Skeletal muscle satellite cell (primary cell): Measurements from ENCODE around the gene C16orf96.

DNA sequence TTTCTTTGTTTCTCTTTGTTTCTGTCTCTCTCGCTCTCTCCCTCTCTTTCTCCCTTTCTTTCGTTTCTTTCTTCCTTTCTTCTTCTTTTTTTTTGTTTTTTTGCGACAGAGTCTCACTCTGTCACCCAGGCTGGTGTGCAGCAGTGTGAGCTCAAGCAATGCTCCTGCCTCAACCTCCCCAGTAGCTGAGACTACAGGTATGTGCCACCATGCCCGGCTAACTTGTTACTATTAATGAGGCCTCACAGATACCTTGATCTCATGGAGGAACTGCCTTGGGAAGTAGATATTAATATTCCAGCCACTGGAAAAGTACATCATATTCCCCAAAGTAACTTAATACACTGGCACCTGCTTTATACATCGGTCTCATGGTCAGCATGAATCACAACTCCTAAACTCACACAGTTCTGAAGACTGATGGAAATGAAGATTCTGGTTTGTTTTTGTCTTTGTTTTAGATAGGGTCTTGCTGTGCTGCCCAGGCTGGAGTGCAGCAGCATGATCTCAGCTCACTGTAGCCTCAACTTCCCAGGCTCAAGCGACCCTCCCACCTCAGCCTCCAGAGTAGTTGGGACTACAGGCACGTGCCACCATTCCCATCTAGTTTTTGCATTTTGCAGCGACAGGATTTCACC is 28.3 kb downstream of the ADCY9 start:
- CAGE, long polyA plus RNA: no peak

- CAGE, long polyA plus RNA: no peak
Measured at GRCh38 chr16:4093804-4094127, 22.5 kb downstream of the ADCY9 start.

DNA sequence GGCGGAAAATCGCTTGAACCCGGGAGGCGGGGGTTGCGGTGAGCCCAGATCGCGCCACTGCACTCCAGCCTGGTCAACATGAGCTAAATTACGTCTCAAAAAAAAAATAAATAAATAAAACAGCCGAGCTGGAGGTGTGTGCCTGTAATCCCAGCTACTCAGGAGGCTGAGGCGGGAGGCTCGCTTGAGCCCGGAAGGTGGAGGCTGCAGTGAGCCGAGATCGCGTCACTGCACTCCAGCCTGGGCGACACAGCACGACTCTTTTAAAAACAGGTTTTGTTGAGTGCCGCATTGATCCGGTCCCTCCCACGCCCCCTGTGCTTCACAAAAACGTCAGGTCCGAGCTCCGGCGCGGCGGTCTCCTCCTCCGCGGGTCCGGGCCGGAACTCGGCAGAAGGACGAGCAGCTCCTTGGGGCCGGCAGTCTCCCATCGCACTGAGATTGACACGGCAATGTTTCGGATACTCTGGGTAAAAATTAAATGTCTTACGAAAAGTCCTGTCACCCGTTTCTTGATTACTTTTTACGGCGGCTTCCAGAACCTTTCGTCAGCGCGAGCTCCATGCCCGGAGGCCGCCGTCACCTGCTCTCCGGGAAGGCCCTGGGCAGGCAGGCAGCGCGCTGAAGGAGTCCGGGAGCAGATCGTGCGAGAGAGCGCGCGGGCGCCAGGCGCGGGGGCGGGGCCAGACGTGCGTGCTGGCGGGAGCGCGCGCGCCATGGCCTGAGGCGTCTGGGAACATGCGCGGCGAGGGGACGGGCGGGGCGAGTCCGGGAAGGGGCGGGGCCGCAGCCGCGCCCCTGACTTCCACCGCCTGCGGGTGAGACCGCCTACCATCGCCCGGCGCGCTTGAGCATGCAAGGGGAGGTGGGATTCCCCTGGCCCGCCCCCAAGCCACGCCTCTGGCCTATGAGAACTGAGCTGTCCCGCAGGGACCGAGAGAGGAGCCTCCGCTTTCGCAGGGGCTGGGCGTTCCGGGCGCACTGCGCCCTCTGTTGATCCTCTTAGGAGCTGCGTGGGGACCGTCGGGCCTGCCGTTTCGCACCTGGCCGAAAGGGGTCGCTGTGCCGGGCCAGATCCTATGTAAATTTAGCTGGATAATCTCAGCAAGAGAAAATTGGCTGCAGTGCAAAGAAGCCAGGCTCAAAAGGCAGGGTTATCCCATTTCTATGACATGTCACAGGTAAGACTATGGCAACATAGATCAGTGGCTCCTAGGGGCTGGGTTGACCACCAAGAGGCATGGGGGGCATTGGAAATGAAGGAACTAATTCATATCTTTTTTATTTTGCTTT is 11.7 kb upstream of the SRL start:
- CAGE, long polyA plus RNA: start-site peak on the minus strand centred at position 638 of the sequence, 31 bp wide, 16 and 7 reads in 2 replicates

DNA sequence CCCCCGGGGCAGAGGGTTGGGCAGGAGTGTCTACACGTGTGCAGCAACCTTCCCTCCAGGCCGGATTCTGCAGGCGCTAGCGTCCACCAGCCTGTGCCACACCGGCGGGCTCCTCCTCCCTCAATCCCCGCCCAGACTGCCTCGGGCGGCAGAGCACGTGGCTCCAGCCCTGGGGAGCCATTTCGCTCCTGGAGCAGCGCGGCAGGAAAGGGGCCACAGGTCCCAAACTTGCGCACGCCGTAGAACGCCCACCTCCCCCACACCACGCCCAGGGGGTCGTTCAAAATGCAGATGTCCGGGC is 1.7 kb downstream of the TFAP4 start:
- CAGE, long polyA plus RNA: no peak

DNA sequence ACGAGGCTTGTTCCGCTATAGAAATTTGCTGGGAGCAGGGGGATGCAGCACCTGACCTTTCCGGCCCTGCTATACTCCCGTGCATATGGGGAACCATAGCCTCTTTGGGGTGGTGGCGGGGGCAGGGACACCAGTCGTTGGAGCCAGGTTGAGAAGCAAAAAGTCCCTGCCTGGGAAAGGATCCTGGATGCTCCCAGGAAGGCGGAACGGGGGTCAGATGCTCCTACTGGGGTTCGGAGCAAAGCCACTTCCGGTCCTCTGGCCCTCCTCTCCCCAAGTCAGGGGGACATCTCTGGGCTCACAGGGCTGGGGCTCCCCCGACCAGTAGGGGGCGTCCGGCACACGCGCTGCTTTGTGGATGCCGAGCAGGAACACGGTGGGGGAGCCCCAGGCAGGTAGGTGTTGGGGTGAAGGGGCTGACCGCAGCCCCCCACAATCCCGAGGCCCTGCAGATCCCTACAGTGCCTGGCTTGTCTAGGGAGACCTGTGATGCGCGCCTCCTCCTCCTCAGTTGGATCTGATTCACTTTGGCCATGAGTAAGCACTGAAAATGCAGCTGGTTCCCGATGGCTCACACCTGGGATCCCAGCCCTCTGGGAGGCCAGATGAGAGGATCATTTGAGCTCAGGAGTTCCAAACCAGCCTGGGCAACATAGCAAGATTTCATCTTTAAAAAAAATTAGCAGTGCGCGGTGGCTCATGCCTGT is 15.6 kb upstream of the TFAP4 start:
- CAGE, long polyA plus RNA: no peak

GRCh38 chr16:4316214-4316600 is 340 bp downstream of the GLIS2 start:
- CAGE, long polyA plus RNA: no peak

- CAGE, long polyA plus RNA: no peak
Measured at GRCh38 chr16:4324014-4324612, 8.2 kb downstream of the GLIS2 start.

- CAGE, long polyA plus RNA: no peak
Measured at GRCh38 chr16:4336902-4337911, 13.9 kb downstream of the PAM16 start.

GRCh38 chr16:4337971-4339223 is 12.7 kb downstream of the PAM16 start:
- CAGE, long polyA plus RNA: no peak

- CAGE, long polyA plus RNA: no peak
Measured at GRCh38 chr16:4358001-4359033, 7.2 kb upstream of the PAM16 start.

GRCh38 chr16:4369013-4369344 is 2.7 kb upstream of the VASN start:
- CAGE, long polyA plus RNA: no peak

- CAGE, long polyA plus RNA: no peak
Measured at GRCh38 chr16:4381654-4382383, 10.2 kb downstream of the VASN start.

- CAGE, long polyA plus RNA: no peak
Measured at GRCh38 chr16:4389768-4390186, 18.1 kb downstream of the VASN start.

DNA sequence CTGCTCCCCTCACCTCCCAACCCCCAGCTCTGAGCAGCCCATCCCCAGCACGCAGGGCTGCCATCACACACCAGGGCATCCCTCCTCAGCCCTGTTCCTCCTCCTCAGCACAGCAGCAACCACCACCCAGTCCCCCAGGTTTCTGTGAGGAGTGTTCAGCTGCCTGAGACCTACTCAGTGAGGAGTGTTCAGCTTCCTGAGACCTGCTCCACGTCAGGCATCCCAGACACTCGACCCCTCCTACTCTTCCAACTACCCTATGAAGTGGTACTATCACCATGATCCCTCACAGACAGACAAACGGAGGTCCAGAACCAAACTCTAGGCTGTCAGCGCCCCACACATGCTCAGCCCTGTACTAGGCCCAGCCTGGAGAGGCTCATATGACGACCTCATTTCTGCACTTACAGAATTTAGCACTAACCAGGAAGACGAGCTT is 21.0 kb downstream of the CORO7 start:
- CAGE, long polyA plus RNA: no peak

- CAGE, long polyA plus RNA: no peak
Measured at GRCh38 chr16:4478002-4478405, 1.8 kb downstream of the HMOX2 start.

DNA sequence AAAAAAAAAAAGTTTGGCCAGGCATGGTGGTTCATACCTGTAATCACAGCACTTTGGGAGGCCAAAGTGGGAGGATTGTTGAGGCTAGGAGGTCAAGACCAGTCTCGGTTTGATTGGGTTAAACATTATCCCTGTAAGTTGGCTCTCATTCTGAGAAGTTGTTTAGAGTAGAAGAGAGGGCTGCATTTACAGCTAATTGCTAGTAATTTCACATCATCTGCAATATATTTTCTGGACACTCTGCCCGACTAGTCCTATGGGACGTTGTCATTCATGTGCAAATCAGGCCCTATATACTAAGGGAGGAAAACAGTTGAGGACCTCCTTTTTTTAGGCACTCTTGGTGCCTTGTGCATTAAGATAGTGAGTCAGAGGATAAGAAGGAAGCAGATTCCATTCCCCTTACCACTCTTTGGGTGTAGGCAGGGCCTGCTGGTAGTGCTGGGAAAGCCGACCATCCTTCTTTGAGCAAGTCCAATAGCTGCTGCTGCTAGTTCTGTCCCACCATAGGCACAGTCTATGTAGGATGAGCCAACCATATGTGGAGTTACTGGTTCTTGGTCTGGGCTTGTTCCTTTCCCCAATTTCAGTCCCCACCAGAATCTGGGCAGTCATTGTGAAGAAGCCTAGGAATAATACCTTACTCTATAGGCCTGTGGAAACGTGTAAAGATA is 18.8 kb downstream of the HMOX2 start:
- CAGE, long polyA plus RNA: no peak

DNA sequence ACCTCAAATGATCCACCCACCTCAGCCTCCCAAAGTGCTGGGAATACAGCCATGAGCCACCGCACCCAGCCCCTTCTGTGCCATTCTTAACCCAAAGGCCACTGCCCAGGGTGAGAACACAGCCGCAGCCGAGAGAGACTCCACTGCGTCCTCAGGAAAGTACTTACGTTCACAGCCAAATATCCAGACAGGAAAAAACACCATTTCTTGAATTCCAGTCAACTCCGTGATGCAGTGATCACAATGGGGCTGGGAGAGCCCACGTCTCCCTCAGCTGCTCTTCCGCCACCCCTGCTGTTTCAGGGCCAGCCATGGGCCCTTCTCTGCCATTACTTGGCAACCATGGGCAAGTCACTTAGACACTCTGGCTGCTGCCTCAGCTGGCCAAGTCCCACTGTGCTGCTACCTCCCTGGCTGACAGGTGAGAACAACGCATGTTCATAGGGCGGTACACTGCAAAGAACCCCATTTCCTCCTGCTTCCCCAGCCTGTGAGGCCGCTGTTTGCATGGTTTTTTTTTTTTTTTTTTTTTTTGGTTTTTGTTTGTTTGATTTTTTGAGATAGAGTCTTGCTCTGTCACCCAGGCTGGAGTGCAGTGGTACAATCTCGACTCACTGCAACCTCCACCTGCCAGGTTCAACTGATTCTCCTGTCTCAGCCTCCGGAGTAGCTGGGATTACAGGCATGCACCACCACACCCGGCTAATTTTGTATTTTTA is 4.2 kb downstream of the CDIP1 start:
- CAGE, long polyA plus RNA: no peak

- CAGE, long polyA plus RNA: no peak
Measured at GRCh38 chr16:4556037-4556746, at the start of gene C16orf96. C16orf96 (plus strand) TSS chr16:4556340.

DNA sequence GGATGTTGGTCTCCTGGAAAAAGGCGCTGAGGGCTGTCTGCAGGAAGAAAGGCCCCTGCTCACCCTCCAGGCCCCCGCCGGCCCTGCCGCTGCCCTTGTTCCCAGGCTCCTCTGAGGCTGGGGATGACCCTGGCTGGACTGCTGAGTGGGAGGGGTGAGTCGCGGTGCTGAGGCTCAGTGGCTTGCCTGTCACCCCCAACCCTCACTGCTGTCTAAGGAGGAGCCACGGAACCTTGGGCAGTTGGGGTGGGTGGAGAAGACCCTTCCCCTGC is 4.2 kb downstream of the UBALD1 start:
- CAGE, long polyA plus RNA: no peak

DNA sequence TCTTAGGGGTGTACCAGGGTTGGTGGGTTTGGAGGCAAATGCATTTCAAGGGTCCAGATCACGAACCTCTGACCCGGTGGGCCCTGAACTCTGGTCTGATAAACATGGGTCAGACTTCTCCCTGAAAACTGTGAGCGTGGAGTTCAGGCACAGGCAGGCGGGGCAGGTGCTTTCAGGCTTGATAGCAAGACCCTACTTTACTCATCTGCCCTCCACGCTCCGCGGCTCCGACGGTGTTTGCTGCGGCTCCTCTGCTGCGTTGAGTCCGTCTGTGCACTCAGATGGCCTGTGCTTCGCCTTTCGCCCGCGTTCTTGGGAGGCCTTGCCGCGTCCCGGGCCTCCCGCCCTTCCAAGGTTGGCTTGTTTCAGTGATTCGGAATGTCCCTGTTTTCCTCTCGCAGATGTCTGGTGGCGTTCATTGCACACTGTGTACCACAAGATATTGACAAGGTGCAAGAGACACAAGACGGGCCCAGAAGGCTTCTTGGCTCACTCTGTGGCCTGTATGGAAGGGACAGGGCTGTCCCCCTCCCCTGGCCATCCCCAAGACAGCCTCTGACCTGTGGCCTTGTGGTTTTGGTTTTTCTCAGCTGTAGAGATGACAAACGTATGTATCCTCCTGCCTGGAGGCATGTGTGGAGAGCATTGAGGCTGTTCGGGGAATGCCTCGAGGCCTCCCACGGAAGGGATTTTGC is 15.2 kb downstream of the MGRN1 start:
- CAGE, long polyA plus RNA: no peak